Type B pancreatic cell (in vitro differentiated cells): ENCODE results near the genes CHCHD2 and NUPR2.

DNA sequence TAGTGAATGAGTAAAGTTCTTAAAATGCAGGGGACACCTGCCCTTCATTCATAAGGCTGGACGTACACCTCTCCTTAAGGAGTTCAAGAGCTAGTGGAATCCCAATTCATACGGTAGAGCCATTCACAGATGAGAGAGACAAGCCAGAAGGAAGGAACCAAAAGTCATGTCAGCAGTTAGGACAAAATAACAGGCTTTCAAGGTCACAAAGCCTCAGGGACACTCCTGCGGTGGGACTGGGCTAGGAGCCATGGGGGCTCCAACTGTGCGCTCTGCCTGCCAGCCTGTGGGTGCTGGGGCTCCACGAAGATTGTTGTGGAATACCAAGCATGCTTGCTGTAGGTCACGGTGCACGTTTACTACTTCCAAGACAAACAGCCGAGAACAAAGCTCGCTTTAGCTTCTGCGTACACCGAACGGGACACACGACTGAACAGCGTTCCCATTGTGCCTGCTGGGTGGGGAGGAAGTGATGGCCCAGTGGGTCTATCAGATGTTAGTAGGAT, 158.7 kb downstream of the EGFR start:
- PRO-cap = no peak

- PRO-cap = no peak
Observed at GRCh38 chr7:55191294-55192275, 172.8 kb downstream of the EGFR start.

GRCh38 chr7:55255518-55256256, 109.5 kb upstream of the LANCL2 start:
- PRO-cap = no peak

- PRO-cap = no peak
Observed at GRCh38 chr7:55438780-55439612, 73.9 kb downstream of the LANCL2 start.

DNA sequence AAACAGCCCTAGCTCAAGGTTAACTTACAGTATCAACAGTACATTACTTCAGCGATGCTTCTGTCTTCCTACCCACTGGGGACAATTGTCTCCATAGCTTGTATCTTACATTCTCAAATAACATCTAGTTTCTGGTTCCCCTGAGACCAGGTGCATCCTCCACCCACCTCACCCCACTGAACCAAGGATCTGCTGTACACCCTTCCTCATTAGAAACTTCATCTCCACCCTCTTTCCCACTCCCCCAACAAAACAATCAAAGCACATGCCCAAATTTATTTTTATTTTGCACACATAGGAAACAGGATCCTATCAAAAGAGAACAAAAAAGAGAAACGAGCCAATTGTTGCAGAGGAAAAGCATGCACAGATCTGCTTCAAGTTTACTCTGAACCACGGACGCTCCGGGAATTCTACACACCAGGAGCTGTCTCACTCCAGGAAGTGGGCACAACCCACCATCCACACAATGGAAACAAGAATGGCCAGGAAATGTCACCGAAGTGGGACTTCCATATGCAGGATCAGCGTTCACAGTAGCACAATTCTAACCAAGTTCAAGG, 101.9 kb downstream of the VOPP1 start:
- PRO-cap = no peak

- PRO-cap = no peak
Observed at GRCh38 chr7:55555887-55556659, 16.2 kb downstream of the VOPP1 start.

GRCh38 chr7:55688808-55689003, 116.4 kb upstream of the VOPP1 start:
- PRO-cap = no peak

GRCh38 chr7:55928159-55928530, 23.5 kb upstream of the MRPS17 start:
- PRO-cap = no peak

GRCh38 chr7:56079257-56079950, 13.3 kb downstream of the PHKG1 start:
- PRO-cap = no peak

DNA sequence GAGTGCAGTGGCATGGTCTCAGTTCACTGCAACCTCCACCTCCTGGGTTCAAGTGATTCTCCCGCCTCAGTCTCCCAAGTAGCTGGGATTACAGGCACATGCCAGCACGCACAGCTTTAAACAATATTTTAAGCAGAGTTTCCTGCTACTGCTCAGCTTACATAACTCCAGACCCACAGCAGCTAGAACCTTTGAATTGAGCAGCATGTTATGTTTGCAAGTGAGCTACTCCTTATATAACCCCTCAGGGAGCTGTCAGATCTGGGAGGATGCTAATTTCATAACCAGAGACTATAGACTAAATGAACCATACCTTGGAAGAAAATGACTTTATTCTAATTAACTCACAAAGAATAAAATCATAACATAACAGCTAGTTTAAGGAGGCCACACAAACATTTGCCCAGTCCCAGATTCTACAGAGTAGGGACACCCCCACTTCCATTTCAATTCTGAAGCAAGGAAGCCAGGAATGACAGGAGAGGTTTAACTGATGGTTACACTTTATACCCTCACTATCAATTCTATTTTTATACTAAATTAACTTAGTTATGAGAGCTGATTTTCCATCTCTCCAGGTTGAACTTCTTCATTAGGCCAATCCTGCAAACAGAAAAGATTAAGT, 4.9 kb downstream of the CHCHD2 start:
- PRO-cap = no peak

GRCh38 chr7:56105872-56106836, at the start of gene CHCHD2:
CHCHD2 (minus strand) TSS chr7:56106476.
- PRO-cap = bidirectional peak, plus-strand start at chr7:56106671, minus-strand start at chr7:56106446

GRCh38 chr7:56115731-56116683, at the start of gene NUPR2:
NUPR2 (minus strand) TSS chr7:56116417.
- PRO-cap = no peak

GRCh38 chr7:57450373-57450836, 428 bp downstream of the ZNF716 start:
- PRO-cap = no peak

DNA sequence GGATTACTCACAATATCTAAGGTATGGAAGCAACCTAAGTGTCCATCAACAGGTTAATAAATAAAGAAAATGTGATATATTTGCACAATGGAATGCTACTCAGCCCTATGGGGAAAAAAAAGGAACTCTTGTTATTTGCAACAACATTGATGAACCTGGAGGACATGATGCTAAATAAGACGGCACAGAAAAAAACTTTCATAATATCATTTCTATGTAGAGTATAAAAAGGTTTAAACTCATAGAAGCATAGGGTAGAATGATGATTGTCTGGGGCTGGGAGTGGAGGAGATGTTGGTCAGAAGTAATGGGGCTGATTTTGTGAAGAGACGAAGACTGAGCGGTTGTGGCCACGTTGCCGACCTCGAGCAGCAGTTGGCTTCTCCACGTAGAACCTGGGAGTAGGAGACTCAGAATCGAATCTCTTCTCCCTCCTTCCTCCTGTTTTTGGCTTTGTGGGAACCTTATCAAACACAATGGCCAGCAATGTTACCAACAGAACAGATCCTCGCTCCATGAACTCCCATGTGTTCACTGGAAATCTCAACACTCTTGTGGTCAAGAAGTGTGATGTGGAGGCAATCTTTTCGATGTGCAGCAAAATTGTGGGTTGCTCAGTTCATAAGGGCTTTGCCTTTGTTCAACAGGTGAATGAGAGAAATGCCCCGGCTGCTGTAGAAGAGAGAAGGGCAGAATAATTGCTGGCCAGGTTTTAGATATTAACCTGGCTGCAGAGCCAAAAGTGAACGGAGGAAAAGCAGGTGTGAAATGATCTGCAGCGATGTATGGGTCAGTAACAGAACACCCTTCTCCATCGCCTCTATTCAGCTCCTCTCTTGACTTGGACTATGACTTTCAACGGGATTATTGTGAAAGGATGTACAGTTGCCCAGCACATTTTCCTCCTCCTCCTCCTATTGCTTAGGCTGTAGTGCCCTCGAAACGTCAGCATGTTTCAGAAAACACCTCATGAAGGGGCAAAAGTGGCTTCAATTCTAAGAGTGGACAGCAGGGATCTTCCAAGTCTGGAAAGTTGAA, 62.2 kb downstream of the ZNF680 start:
- PRO-cap = no peak

- PRO-cap = no peak
Observed at GRCh38 chr7:64557969-64558443, 4.9 kb downstream of the ZNF680 start.

- PRO-cap = no peak
Observed at GRCh38 chr7:64569985-64570474, 7.2 kb upstream of the ZNF680 start.

GRCh38 chr7:64658918-64659355, 7.0 kb upstream of the ZNF107 start:
- PRO-cap = no peak

- PRO-cap = no peak
Observed at GRCh38 chr7:64834758-64835334, 40.6 kb downstream of the ZNF138 start.

DNA sequence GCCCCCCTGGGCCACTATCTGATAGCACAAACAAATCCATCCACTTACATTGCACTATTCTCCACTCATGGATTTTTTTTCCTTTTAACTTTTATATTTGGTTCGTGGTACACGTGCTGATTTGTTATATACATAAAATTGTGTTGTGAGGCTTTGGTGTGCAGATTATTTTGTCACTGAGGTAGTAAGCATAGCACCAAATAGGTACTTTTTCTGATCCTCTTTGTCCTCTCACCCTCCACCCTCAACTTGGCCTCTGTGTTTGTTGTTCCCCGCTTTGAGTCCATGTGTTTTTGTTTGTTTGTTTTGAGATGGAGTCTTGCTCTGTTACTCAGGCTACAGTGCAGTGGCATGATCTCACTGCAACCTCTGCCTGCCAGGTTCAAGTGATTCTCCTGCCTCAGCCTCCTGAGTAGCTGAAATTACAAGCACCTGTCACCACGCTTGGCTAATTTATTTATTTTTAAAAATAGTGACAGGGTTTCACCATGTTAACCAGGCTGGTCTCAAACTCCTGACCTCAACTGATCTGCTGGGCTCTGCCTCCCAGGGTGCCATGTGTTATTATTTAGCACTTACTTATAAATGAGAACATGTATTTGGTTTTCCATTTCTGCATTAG, 5.2 kb downstream of the ZNF273 start:
- PRO-cap = no peak

- PRO-cap = no peak
Observed at GRCh38 chr7:64998693-64999211, 7.7 kb downstream of the ERV3-1 start.